ENCODE data around the gene STK32B.

GRCh38 chr4:5045080-5045480, 6.2 kb upstream of the STK32B start:
- PRO-cap, result no peak
- RAMPAGE, long total RNA, result no peak

DNA sequence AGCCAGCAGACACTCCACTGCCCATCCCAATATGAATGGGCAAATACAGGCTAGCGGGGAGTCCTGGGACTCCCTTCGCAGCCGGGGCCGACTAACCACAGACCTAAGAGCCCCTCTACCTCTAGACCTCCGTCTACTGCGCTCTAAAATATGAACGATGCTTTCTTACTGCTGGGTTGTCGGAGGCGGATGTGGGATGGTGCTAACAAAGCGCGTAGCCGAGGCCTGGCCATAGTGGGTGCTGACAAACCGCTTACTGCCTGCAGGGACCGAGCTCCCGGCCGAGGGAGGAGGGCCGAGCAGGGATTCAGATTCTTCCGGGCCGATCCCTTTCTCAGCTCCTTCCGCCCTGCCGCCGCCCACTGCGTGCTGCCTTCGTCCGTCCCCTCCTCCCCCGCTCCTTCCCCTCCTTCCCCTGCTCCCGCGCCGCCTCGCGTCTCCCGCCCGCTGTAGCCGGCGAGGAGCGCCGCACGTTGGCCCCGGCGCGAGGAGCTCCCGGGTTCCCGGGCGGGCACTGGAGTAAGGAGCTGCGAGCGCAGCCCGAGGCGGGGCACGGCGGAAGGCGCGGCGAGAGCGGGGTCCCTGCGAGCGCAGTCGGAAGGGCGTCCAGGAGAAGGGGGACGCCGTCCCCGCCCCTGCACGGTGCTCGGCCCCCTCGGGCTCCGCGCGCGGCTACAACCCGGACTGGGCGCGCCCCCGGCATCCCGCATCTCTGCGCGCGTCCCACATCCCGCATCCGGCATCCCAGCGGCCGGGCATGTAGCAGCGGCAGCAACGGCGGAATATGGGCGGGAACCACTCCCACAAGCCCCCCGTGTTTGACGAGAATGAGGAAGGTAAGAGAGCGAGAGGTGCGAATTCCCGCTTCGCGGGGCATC, at the start of gene STK32B:
Gene STK32B, plus strand, starts transcription at position 401 of the 878 bp plus-strand sequence.
- PRO-cap, result bidirectional peak, plus-strand start at position 447 of the sequence, minus-strand start at position 364 of the sequence
- RAMPAGE, long total RNA, result no peak

DNA sequence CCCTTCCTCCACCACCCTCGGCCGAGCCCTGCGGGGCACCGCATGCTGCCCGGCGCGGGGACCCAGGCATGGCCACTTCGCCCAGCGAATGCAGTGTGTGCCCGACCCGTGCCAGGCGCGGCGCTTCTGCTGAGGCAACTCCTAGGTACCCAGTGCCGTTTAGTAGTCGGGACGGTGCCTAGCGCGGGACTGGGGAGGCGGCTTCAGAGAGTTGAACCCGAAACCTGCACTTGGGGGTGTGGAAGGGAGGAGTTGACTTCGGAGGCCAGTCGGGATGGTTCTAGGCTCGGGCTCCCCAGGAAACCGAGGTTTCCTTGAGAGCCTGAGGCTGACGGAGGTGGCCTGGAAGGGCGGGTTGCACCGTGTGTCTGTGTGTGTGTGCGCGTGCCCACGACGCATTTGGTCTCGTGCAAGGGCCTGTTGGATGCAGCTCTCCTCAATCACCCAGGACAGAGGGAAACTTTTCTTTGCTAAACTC, 717 bp downstream of the STK32B start:
- PRO-cap, result unidirectional peak, minus-strand start at position 374 of the sequence
- RAMPAGE, long total RNA, result no peak

DNA sequence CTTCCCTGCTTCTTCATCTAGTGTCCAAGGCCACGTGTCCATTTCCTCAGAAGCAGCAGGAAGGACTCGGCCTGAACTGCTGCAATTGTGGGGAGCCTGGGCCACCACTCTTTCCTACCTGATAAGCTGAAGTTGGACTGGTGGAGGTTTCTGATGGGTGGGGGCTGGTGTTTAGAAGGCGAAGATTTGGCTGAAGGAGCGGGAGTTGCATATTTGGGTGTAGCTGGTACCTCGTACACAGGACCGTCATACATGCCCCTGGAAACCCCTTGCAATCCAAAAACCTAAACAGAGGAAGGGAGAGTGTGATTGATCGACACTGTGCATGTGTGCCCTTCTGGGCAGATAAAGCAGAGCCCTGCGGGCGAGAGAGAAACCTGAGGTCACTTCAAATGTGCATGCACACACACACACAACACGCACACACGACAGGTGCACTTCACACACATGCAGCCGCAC, 67.5 kb downstream of the CRMP1 start:
- PRO-cap, result no peak
- RAMPAGE, long total RNA, result start-site peak on the plus strand centred at position 355 of the sequence, 51 bp wide, 17 reads

DNA sequence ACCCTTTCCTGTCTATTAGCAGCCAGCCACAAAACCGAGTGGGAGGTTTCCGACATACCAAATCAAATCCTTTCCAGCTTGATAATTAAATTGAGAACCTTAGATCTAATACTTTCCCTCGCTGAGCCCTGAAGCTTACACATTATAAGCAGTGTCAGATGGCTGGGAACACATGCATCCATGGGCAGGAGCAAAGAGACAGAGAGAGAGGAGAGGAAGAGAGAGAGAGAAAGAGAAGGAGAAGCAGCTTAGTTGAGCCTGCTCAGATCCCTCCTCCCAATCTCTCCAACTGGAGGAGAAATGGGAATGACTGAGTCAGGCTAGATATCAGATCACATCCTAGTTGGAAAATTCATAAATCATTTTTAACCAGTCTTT, 57.4 kb downstream of the CRMP1 start:
- PRO-cap, result no peak
- RAMPAGE, long total RNA, result no peak

DNA sequence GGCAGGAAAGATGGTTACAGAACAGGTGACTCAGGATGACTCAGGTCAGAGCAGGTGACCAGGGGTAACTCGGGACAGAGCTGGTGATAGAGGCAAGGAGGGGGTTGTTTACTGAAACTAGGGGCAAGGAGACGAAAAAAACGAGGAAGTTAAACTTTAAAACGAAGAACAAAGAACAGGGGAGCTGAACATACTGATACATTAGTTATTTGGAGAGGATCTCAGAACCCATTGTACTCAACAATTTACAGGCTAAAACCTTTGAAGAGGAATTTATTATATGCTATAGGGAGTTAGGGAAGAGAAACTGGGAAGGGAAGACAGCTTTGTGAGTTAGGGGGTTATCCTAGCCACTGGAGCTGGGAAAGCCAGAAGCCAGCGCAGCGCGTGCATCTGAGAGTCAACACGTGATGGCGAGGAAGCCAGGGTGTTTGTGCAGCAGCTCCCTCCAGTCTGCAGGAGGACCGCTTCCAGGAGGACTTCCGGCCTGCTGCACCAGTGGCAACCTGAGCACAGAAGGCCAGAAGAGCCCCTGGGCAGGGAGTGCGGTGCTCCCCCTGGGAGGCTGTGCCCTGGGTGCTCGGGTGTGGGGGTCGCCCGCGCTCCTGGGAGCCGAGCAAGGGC, 24.6 kb upstream of the WFS1 start:
- PRO-cap, result no peak
- RAMPAGE, long total RNA, result no peak

DNA sequence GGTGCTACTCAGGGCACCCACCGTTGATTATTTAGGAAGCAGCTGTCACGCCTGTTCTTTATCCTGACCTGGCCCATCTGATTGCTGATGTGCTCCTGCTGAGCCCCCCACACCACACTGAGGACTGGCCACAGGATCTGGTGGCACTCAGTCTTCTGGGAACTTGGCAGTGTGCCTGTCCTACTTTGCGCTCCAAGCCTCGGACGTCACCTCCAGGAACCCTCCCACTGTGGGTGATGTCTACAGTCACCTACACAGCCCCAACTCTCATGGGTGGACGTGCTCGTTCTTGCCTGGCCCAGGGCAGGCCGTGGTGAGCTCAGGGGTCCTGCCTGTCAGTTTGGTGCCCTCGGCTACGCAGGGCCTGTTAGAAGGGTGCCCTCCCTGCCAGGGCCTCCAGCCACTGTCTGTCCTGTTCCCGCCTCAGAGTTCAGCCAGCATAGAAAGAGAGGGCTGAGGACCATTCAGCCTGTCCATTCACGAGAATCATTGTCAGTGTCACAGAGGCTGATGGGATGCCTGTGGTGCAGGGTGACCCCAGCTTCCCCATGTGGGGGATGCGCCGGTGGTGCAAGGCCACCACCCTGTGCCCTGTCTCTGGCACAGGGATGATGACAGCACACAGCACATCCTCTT, 12.2 kb downstream of the WFS1 start:
- PRO-cap, result bidirectional peak, plus-strand start at position 255 of the sequence, minus-strand start at position 119 of the sequence
- RAMPAGE, long total RNA, result no peak

- PRO-cap, result no peak
- RAMPAGE, long total RNA, result no peak
Measured at GRCh38 chr4:6562869-6563337, 12.1 kb upstream of the MAN2B2 start.

- PRO-cap, result no peak
- RAMPAGE, long total RNA, result no peak
Measured at GRCh38 chr4:6614895-6615200, 25.6 kb upstream of the MRFAP1 start.

- PRO-cap, result bidirectional peak, plus-strand start at chr4:6658907, minus-strand start at chr4:6658879
- RAMPAGE, long total RNA, result no peak
Measured at GRCh38 chr4:6658294-6659201, 15.3 kb upstream of the ENSG00000170846 start.

DNA sequence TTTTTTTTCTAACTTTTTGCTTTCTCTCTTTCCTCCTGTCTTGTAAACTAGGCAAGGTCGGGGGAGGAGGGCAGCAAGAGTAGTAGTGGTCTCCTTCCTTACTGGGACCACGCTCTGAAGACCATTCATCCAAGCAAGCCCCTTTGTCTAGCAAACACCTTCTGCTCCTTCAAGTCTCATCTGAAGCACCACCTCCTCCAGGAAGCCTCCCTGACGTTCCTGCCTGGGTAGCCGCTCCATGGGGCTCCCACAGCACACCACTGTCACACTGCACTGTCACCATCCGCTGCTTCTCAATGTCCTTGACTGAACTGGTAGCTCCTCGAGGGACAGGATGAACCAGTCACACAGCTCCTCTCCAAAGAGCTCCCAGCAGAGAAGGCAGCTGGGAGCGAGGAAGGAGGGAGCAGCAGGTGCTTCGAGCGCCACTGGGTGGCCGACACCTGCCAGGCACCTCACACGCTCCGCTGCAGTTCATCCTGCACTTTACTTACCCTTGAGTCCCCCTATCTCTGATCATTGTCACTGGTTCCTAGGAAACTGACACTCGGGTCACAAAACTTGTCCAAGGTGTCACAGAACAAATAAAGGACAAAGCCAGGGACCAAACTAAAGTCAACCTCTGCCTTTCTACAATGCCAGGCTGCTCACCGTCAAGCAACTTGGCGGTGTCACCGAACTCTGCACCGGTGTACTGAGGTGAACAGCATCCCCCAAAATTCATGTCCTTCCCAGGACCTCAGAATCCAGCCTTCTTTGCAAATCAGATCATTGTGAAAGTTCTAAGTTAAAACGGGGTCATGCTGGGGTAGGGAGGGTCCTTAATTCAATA, 5.7 kb upstream of the S100P start:
- PRO-cap, result no peak
- RAMPAGE, long total RNA, result no peak

- PRO-cap, result bidirectional peak, plus-strand start at chr4:6693052, minus-strand start at chr4:6692910
- RAMPAGE, long total RNA, result no peak
Measured at GRCh38 chr4:6692800-6693183, 886 bp upstream of the S100P start.

DNA sequence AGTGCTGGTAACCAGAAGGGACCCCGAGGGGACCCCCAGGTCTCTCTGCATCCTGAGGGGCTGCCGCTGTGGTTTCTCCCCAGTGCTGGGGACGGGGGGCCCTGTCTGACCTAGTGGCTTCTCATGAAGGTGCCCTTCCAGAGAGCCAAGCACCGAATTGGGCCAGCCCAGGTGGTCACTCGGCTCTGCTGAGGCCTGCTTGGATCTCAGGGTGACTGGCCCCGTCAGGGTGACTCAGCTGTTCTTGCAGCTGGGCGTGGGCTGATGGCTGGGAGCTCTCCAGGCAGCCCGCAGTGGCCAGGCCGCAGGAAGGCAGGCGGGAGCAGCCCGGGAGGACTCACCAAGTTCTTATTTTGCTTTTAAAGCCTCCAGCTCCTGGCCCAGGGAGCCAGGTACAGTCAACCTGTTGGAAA, 16.6 kb downstream of the BLOC1S4 start:
- PRO-cap, result bidirectional peak, plus-strand start at position 293 of the sequence, minus-strand start at position 187 of the sequence
- RAMPAGE, long total RNA, result no peak

DNA sequence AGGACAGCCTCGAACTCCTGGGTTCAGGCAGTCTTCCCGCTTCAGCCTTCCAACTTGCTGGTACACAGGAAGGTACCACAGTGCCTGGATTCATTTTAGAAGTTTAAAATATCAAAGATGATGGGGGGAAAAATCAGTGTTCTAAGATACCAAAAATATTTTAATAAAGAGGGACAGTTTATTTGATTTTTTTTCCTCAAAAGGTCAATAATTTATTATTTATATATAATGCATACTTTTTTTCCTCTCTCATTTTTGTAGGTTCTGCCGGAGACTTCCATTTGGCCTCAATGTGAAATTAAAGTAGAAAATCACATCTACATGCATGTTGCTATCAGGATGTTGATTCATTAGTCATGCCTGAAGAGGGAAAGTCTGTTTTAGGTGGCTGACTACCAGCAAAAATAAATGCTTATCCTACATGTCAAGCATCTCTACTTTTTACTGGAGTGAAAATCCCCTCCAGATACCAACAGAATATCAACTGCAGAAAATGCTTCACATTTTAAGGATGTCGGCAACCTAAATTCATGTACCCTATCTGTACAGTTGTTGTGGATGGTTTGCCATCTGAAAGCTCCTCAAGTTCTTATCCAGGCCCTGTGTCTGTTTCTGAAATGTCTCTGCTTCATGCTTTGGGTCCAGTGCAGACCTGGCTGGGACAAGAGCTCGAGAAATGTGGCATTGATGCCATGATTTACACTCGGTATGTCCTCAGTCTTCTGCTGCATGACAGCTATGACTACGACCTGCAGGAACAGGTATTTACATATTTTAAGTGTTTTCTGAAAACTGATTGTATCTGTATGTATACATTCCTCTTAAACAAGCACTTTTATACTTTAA, 41.6 kb downstream of the KIAA0232 start:
- PRO-cap, result no peak
- RAMPAGE, long total RNA, result start-site peak on the plus strand centred at position 661 of the sequence, 60 bp wide, 61 reads

GRCh38 chr4:6841921-6842360, 59.4 kb downstream of the KIAA0232 start:
- PRO-cap, result no peak
- RAMPAGE, long total RNA, result start-site peak on the plus strand at chr4:6841860-6842202, 52 reads

- PRO-cap, result no peak
- RAMPAGE, long total RNA, result no peak
Measured at GRCh38 chr4:6860803-6861792, 48.5 kb upstream of the TBC1D14 start.

GRCh38 chr4:6885858-6886738, 23.5 kb upstream of the TBC1D14 start:
- PRO-cap, result no peak
- RAMPAGE, long total RNA, result no peak

GRCh38 chr4:6916294-6917122, 6.9 kb downstream of the TBC1D14 start:
- PRO-cap, result bidirectional peak, plus-strand start at chr4:6916905, minus-strand start at chr4:6916686
- RAMPAGE, long total RNA, result no peak

- PRO-cap, result unidirectional peak, plus-strand start at chr4:6918152
- RAMPAGE, long total RNA, result no peak
Measured at GRCh38 chr4:6917166-6918234, 7.9 kb downstream of the TBC1D14 start.

DNA sequence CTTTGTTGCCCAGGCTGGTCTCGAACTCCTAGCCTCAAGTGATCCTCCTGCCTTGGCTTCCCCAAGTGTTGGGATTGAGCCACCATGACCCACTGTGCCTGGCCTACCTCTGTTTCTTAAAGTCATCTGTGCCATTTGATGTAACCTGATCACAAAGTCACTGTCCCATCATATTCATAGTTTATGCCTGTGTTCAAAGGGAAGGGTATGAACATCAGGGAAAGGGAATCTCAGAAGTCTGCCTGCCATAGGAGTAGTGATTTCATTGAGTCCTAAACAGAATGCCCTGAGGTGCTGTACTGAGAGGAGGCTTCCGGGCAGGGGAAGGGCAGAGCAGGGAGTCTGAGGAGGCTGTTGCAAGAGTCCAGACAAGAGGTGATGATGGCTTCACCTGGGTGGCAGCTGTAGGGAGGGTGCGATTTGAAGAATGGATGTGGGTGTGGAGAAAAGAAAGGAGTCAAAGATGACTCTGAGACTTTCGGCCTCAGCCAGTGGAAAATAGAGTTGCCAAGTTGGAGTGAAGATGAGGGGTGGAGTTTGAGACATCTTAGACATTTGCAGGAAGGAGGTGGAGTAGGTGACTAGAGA, 24.0 kb downstream of the TBC1D14 start:
- PRO-cap, result no peak
- RAMPAGE, long total RNA, result no peak

Data from vagina (tissue), 1 donor.